Fibroblast of the aortic adventitia (primary cell): Measurements from ENCODE around the genes RTN3, RCOR2 and NRXN2.

GRCh38 chr11:63575417-63575680 lies 12.2 kb upstream of the PLAAT2 start:
- CAGE, long polyA plus RNA, result no peak

- CAGE, long polyA plus RNA, result no peak
These were observed 20.1 kb upstream of the PLAAT2 start for GRCh38 chr11:63583218-63583829.

GRCh38 chr11:63681004-63682284 lies at the start of gene RTN3:
Gene RTN3 (plus strand): TSS chr11:63681500.
- CAGE, long polyA plus RNA, result no peak

- CAGE, long polyA plus RNA, result no peak
These were observed 1.3 kb upstream of the ZFTA start for GRCh38 chr11:63769637-63770424.

DNA sequence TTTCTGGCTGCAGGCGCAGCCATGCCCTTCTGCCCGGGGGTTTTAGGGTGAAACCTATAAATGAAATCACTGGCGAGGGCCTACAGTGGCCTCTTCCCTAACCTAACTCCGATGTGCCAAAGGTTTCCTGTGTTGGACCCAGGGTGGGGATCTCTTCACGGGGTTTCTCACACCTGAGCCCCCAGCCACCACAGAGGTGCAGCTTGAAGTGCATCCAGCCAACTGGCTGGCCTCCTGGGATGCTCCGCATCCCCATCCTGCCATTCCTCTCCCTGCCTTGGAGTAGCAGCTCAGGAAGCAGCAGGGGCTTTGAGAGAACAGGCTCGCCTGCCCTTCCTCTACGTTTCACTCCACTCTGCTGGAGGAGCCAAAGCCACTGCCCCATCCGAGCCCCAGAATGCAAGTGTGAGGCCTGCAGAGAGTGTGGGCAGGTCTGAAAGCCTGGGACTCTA lies 11.4 kb downstream of the RCOR2 start:
- CAGE, long polyA plus RNA, result no peak

- CAGE, long polyA plus RNA, result no peak
These were observed at the start of gene RCOR2 for GRCh38 chr11:63916752-63917700. Gene RCOR2 (minus strand): TSS chr11:63917164.

GRCh38 chr11:63920618-63920878 lies 3.6 kb upstream of the RCOR2 start:
- CAGE, long polyA plus RNA, result no peak

GRCh38 chr11:63993644-63993935 lies 7.4 kb downstream of the OTUB1 start:
- CAGE, long polyA plus RNA, result no peak

- CAGE, long polyA plus RNA, result no peak
These were observed 13.1 kb downstream of the OTUB1 start for GRCh38 chr11:63998914-64000111.

DNA sequence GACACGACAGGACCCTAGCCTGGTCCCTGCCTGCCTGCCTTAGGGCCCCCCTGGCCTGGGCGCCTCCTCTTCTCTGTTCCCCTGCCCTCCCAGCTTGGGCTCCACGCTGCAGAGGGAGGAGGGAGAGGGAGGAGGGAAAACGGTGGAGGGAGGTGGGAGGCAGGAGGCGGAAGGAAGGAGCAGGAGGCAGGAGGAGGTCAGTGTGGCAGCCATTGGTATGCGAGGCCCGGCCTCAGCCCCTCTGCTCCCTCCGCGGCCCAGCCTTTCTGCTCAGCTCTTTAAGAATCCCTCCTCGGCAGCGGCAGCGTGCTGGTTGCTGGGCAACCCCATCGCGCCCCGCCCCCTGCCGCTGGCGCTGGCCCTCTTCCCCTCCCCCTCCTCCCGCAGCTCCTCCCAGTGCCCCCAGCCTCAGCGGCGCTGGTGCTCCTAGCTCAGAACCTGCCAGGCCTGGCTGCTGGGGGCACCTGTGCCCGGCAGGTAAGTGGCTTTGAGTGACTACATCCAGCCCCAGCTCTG lies 7.4 kb upstream of the FLRT1 start:
- CAGE, long polyA plus RNA, result no peak

GRCh38 chr11:64081875-64082265 lies 46.1 kb downstream of the FLRT1 start:
- CAGE, long polyA plus RNA, result no peak

- CAGE, long polyA plus RNA, result no peak
These were observed 49.6 kb downstream of the FLRT1 start for GRCh38 chr11:64085222-64085855.

- CAGE, long polyA plus RNA, result no peak
These were observed 827 bp downstream of the TRPT1 start for GRCh38 chr11:64225205-64225513.

DNA sequence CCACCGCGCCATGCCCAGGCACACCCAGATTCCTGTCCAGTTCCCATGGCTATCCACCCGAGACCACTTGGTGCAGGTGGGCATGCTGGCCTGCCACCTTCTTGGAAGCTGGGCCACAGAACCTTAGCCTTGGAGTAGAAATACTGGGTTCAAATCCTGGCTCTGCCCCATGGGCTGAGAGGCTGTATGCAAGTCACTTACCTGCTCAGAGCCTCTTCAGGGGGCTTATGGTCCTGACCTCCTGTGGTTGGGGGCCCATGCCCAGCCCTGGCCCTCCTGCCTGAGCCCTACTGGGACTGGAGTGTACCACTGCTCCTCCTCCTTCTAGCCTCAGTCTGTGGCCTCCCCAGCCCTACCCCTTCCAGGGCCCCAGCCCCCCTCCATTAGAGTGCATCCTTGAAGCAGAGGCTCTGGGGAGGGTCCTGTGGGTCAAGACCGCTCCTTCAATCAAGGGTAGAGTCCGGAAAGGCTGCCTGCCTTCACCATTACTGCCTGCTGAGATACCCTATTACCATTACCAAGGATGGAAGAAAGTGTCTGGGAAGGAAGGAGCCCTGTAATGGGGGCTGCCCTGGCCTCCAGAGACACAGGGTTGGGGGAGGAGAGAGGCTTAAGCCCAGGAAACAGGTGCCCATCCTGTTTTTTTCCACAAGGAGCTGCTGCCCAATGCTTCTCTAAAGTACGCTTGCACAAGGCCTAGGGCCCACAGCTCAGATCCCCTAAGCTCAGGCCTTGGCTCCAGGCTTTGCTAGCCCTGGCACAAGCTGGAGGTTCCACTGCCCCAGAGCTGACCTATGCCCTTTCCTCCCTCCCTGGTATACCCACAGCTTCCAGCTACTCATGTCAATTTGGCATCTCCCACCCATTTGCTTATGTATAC lies 1.9 kb upstream of the PLCB3 start:
- CAGE, long polyA plus RNA, result no peak

DNA sequence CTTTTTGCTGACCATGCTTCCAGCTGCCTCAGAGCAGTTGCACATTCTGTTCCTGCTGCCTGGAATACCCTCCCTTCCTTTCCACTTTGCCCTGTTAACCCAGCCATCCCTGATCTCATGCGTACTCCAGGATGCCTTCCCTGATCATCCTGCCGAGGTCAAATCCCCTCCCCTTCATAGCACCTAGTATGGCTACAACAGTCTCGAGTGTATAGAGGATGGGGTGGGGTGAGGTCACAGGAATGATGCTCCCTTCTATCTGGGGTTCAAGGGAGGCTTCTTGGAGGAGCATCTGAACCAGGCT lies 570 bp upstream of the CCDC88B start:
- CAGE, long polyA plus RNA, result no peak

GRCh38 chr11:64359788-64360208 lies 836 bp downstream of the RPS6KA4 start:
- CAGE, long polyA plus RNA, result no peak

DNA sequence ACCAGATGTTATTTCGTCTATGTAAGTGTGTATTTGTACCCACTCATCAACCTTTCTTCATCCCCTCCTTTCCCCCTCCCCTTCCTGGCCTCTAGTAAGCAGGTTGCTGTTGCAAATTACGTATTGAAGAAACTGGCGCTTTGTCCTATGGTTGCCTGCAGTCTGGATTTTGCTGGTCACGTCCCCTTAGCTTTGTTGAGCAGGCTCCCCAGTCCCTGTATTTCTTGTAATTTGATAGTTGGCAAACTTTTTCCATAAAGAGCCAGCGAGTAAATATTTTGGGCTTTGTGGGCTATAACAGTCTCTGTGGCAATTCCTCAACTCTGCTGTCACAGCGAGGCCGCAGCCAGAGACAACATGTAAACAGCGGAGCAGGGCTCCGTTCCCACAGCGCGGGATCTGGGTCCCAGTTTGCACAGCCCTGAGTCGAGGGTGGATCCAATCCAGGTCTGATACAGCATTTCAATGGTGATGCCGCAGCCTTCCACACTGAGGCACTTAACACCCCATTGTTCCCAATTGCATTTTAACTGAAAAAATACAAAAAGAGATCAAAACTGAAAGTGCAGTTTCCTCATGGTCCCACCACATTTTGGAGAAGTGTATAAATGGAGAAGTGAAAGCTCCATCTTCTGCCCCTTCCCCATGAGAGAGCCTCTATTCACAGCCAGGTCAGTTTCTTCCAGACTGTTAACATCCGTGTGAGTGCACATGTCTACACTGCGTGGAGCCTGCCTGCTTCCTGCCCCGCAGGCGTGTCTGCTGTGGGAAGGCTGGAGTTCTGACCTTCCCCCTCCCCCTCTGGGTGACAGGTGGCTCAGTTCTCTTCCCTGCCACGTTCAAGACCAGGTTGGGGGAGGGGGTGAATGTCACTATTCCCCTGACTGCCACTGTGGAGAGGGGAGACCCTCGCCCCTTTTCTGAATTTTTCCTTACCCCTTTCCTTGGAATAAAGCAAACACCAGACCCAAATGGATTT lies 89.1 kb downstream of the RPS6KA4 start:
- CAGE, long polyA plus RNA, result no peak

DNA sequence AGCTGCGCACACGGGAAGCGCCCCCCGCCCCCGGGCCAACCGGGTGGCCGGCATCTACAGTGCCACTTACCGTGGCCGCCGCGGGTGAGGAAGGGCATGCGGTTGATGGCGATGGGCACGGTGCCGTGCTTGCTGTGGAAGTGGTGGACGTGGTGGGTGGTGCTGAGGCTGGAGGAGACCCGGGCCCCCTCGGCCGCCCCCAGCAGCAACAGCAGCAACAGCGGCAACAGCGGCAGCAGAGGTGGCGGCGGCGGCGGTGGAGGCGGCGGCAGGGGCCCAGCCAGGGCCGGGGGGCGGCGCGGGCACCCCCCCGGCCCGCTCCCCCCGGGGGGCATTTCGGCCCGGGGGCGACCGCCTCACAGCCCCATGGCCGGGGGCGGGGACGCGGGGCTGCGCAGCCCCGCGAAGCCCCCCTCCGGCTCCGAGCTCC lies 51.5 kb downstream of the SLC22A12 start:
- CAGE, long polyA plus RNA, result no peak

DNA sequence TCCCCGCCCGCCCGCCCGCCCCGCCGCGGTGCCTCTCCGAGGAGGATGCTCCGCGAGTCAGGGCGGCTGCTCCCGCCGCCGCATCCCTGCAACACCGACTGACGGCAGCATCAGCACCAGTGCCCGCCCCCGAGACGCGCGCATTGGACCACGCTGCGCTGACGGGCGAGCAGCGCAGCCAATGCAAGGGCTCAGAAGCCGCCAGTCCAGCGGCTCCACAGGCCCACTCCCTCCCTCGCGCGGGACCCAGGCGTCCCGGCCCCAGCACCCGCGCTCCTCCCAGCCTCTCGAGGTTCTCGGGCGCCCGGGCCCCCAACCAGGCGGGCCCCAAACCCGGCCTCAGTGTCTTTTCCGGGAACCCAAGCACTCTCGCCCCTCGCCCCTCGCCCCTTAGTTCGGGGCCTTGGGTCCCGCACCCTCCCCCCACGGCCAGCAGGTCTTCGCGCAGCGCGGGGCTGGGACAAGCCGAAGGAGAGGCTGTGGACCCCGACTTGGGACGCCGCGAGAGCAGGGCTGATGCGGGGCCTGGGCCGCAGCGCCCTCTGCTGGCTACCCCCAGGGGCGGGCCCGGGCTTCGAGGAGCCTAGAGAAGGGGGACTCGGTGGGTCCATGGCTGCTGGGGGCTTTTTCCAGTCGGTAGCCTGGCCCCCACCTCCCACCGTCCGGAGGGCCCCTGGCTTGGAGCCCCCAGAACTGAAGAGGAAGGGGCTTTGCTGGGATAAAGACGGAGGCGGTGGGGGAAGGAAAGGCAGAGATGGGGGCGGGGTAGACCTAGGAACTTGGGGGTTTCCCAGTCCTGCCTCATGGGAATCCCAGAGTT lies at the start of gene NRXN2:
Gene NRXN2 (minus strand): TSS at position 100 of the 820 bp plus-strand sequence.
- CAGE, long polyA plus RNA, result no peak

GRCh38 chr11:64835157-64836018 lies 9.1 kb downstream of the CDC42BPG start:
- CAGE, long polyA plus RNA, result no peak